LHCN-M2 (cell line): ENCODE results near the gene IRF5.

DNA sequence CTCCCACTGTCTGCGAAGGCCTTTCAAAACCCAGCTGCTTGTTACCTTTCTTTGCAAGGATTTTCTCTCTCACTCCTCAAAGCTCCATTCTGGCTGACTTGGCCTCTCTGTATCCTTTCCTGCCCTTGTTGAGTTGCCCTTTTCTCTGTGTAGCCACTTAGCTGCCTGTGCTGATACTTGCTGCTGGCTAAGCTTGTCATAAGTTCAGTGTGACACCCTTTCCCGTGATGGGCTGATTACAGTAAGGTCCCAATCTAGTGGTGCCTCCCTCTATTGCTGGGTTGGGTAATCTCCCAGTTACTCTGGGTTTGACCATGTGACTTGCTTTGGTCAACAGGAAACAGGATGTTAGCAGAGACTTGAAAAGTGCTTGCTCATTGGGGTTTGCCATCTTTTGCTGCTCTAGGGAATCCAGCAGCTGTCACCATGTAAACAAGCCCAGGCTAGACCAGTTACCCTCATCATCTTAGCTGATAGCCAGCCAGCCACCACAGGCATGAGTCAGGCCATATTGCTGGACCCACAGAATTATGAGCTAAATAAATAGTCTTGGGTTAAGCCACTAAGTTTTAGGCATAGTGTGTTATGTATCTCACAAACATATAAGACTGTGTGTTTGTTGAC, 4.2 kb upstream of the LEP start:
- RAMPAGE, long total RNA, result no peak

- RAMPAGE, long total RNA, result no peak
Measured at GRCh38 chr7:128256403-128256975, 15.4 kb downstream of the LEP start.

GRCh38 chr7:128271333-128272077, 30.4 kb downstream of the LEP start:
- RAMPAGE, long total RNA, result no peak

GRCh38 chr7:128339500-128340193, 4.1 kb downstream of the RBM28 start:
- RAMPAGE, long total RNA, result no peak

GRCh38 chr7:128450187-128450971, 5.3 kb upstream of the HILPDA start:
- RAMPAGE, long total RNA, result no peak

- RAMPAGE, long total RNA, result no peak
Measured at GRCh38 chr7:128459329-128459844, 3.7 kb downstream of the HILPDA start.

DNA sequence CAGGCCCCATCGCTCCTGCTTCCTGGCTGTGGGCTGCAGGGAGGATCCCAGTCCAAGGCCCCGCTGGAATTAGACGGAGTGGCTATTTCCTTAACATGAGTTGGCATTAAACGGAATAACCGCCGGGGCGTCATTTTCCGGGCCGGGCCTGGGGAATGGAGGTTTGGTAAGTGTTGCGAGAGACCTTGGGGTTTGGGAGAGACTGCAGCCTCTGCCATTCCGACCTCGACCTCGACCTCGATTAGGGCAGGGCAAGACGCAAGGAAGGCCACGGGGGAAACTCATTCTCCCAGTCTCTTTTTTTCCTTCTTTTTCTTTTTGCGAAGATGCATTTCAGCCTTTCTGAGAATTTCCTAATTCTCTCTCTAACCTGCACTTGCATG, 55.6 kb downstream of the METTL2B start:
- RAMPAGE, long total RNA, result no peak

DNA sequence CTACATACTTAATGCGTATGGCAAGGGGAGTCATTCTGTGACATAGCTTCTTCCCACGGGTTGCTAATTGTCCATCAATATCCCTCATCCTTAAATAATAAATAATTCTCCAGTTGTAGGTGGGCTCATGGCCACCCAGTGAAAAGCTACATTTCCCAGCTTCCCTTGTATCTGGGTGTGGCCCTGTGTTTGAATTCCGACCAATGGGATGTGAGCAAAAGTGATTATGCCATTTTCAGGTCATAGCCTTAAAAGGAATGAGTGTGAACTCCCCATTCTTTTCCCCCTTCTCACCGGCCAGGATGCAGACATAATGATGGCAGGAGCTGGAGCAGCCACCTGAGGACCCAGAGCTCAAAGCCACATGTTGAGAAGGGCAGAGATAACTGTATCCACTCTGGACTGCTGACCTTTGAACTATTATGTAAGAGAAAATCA, 6.4 kb upstream of the GARIN1B start:
- RAMPAGE, long total RNA, result no peak

GRCh38 chr7:128792588-128793157, 905 bp downstream of the CCDC136 start:
- RAMPAGE, long total RNA, result no peak

DNA sequence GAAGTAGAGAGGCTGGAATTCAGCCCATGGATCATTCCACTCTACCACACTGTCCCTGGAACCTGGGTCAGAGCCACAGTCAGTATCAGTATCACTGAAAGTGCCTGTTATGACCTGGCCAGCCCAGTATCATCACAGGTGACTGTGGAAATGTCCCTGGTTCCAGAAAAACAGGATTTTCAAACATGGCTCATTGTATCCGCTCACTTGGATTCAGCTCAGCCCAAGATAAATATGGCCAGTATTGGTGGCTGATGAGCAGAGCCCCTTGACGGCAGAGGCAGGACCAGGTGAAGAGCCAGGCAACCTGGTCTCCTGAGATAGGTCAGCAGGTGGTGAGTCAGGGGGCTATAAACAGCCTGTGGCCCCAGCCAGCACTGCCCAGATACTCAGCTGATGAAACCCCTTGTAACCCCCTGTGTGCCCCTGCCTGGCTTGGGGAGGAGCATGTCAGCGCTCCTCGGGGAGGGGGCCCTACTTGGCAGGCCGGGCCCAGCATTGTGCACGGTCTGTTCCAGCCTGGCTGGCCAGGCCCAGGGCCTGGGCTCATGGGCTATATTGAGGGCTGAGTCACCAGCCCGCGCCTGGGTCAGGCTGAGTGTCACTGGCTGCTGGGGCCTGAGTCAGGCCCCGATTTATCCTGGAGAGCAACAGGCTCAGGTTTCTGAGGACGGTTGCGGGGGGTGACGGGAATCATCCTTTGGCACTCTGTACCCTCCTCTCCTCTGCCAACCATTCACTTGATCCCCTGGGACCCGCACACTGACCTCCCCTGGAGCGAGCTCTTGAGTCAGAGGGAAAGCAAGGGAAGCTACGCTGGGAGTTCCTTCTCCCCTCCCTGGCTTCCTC, 2.9 kb upstream of the FLNC start:
- RAMPAGE, long total RNA, result no peak

DNA sequence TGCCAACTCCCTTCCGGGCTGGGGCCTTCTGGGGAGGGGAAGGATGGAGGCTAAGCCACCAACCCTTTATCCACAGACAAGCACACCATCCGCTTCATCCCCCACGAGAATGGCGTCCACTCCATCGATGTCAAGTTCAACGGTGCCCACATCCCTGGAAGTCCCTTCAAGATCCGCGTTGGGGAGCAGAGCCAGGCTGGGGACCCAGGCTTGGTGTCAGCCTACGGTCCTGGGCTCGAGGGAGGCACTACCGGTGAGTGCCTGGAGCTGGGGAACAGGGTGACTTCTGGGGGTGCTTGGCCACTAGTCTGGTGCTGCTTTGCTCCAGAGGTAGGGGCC, 6.0 kb upstream of the ATP6V1F start:
- RAMPAGE, long total RNA, result no peak

GRCh38 chr7:128869854-128870504, 3.8 kb downstream of the ATP6V1FNB start:
- RAMPAGE, long total RNA, result no peak

DNA sequence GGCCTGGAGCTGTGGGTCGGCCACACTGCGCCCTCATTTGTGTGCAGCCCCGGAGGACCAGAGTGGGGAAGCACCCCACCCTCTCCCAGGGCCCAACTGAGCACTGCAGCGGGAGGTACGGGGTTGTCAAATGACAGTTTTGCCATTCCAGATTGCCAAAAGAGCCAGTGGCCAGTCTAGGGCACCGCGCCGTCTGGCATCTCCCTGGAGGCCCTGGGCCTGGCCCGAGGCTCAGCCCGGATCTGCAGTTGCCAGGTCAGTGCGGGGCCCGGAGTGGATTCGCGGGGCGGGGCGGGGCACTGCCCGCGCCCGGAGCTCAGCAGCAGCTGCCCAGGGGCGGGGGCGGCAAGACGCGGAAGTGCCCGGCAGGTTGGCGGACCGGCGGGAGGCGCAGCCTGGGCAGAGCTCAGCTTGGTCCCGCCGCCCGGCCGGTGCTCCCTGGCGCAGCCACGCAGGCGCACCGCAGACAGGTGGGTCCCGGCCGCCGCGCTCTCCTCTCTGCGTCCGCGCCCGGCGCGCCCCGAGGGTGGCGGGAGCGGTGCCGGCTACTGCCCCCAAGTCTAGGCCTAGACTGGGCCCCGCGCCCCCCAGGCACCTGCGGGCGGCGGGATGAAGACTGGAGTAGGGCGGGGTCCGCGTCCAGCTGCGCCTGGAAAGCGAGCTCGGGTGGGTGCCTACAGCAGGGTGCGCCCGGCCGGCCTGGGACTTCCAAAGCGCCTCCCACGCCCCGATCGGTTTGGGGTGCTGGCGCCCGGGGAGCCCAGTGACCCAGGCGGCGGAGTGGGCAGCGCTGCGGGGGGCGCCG, at the start of gene IRF5:
TSS of gene IRF5 (plus strand) at position 348 of the 805 bp plus-strand sequence.
- RAMPAGE, long total RNA, result no peak

DNA sequence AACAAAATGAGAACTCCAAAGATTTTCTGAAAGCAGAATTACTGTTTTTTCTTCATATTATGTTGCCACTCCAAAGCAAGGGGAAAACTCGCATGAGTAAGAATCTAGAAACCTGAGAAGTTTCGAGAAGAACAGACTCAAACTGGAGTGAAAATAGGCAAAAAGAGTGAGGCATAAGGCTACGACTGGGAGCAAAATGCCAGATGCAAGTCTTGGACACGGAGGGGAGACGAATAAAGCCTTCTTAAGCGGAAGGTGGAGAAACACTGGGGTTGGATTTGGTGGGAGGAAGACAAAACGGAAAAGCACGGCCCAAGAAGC, 911 bp downstream of the TNPO3 start:
- RAMPAGE, long total RNA, result no peak

DNA sequence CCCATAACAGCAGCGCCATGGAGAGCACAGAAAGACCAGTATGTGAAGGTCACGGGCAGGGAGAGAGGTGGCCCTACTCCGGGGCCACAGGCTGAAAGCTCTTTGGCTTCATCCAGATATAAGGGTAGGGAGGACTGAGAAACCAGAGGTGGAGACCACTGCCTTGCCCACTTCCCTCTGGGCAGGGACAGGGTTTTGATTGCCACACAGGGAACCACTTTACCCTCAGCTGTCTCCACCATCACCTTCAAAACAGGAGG, 5.3 kb downstream of the TSPAN33 start:
- RAMPAGE, long total RNA, result no peak

DNA sequence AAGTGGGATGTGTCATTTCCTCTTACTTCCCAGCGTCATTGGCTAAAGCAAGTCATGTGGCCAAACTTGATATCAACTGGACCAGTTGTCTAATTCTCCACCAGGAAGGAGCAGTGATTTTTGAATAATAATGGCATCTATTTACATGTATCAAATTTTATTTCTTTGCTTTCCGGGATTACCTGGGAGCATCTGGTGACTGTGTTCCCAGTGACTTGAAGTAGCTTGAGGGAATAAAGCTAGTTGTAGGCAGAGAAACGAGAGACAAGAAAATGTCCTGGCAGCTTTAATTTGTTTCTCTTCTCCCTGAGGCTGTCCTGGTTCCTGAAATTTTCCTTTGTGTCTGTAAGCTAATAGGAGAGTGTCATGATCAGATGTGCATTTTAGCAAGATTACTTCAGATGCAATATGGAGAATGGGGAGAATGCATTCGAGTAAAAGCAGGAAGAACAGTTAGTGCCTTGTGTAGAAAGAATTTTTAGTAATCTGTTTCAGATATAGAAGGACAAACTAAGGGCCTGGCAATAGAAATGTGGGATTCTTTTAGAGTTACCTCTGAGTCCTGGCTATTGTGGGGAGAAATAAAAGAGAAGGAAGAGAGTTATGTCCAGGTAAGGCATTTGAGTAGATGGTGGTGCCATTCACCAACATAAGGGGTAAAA, 38.6 kb downstream of the AHCYL2 start:
- RAMPAGE, long total RNA, result no peak

- RAMPAGE, long total RNA, result no peak
Measured at GRCh38 chr7:129396837-129397411, 37.3 kb upstream of the STRIP2 start.

DNA sequence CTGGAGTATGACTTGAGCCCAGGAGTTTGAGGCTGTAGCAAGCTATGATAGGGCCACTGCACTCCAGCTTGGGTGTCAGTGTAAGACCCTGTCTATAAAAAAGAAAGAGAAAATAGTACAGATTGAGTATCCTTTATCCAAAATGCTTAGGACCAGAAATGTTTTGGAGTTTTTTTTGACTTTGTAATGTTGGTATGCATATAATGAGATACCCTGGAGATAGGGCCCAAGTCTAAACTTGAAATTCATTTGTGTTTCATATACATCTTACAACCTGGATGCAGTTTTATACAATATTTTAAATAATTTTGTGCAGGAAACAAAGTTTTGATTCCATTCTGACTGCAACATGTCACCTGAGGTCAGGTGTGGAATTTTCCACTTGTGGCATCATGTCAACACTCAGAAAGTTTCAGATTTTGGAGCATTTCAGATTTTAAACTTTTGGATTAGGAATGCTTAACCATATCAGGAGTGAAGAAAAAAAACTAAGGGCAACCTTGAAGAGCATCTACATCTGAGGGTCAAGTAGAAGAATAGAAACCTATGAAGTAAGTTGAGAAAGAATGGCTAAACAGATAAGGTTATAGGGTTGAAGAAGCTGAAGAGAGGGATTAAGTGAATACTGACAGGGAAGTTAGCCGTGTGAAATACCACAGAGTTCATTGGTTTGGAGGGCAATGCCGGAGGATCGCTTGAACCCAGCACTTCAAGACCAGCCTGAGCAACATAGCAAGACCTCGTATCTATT, 7.3 kb downstream of the NRF1 start:
- RAMPAGE, long total RNA, result no peak

- RAMPAGE, long total RNA, result no peak
Measured at GRCh38 chr7:130059414-130060007, 8.3 kb upstream of the ZC3HC1 start.

GRCh38 chr7:130132095-130133369, 62.2 kb downstream of the KLHDC10 start:
- RAMPAGE, long total RNA, result no peak